Penis (tissue), 1 donor: ENCODE measurements around the gene GCKR.

- PRO-cap, result no peak
Observed at GRCh38 chr2:26695869-26696843, 3.6 kb downstream of the KCNK3 start.

DNA sequence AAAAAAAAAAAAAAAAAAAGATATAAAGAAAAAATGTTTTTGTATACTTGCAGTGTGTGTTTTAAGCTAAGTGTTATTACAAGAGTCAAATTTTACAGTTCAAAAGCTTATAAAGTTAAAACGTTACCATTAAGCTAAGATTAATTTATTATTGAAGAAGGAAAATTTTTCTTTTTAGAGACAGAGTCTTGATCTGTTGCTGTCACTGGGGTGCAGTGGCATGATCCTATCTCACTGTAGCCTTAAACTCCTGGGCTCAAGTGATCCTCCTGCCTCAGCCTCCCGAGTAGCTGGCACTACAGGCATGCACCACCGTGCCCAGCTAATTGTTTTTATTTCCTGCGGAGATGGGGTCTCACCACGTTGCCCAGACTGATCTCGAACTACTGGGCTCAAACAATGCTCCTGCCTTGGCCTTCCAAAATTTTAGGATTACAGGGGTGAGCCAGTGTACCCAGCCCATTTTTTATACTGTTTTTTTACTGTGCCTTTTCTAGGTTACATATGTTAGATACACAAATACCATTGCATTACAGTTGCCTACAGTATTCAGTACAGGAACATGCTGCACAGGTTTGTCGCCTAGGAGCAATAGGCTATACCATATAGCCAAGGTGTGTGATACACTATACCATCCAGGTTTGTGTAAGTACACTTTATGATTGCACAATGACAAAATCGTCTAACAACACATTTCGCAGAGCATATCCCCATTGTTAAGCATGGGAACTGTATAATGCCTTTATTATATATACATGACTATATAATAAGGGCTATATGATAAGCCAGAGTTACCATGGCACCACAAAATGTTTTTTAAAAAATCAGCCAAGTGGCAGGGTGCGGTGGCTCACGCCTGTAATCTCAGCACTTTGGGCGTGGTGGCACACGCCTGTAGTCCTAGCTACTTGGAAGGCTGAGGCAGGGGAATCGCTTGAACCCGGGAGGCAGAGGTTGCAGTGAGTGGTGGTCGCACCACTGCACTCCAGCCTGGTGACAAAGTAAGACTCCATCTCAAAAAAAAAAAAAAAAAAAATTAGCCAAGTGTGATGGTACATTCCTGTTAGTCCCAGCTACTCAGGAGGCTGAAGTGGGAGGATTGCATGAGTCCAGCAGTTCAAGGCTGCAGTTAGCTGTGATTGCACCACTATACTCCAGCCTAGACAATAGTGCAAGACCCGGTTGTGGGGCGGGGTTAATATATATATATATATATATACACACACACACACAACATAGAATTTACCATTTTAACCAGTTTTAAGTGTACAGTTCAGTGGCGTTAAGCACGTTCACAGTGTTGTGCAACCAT lies 3.0 kb upstream of the CENPA start:
- PRO-cap, result no peak

DNA sequence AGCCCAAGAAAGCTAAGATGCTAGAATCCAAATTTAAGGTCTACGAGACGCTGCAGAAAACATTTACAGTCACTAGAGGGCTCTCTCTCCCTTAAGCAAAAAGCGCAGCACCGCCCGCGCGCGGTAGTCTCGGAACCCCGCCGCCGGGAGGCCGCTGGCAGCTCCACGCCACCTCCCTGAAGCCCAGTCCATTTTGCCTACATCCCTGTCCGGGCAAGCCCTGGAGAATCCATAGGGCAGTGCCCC lies 1.6 kb upstream of the DPYSL5 start:
- PRO-cap, result no peak

DNA sequence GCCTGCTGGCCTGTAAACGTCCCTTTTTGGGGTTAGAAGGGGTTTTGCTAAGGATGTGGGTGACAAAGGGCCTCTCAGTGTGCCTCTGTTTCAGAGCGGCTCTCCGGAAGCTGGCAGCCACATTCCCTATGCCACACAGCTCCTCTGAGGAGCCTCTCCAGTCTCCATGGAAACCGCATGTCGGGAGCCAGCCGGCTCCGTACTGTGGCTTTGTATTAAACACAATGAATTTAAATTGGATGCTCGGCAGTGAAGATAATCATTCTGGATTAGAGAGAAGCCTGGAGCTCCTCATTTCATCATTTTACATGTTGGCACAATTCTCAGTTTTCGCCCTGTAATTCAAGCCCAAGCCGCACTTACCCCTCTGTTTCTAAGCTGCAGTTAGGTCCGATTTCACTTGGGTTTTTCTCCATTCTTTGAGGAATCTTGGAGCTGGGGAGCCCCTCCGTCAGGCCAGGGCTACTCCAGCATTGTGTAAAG lies 57.9 kb upstream of the MAPRE3 start:
- PRO-cap, result no peak

GRCh38 chr2:26971166-26971955 lies 924 bp downstream of the MAPRE3 start:
- PRO-cap, result no peak

GRCh38 chr2:26991609-26992178 lies 21.3 kb downstream of the MAPRE3 start:
- PRO-cap, result no peak

DNA sequence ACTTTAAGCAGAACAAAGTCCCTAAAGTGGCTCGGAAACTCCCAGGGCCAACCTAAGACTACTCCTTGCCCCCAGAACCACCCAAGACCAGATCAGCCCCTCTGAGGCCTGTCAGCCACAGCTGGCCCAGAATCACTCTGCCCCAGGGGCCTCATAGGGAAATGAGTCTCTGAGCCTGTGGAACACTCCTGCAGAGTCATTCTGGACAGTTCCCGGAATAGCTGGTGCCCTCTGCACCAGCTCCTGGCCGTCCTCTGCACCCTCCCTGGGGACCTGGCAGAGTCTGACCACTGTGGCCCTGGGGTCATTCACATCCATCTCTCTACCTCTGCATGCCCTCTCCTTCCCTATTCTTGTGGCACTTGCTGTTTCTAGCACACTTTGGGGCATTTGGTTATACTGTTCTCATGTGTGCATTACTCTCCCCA lies 14.6 kb upstream of the TMEM214 start:
- PRO-cap, result no peak

GRCh38 chr2:27023884-27024565 lies 8.7 kb upstream of the TMEM214 start:
- PRO-cap, result no peak

DNA sequence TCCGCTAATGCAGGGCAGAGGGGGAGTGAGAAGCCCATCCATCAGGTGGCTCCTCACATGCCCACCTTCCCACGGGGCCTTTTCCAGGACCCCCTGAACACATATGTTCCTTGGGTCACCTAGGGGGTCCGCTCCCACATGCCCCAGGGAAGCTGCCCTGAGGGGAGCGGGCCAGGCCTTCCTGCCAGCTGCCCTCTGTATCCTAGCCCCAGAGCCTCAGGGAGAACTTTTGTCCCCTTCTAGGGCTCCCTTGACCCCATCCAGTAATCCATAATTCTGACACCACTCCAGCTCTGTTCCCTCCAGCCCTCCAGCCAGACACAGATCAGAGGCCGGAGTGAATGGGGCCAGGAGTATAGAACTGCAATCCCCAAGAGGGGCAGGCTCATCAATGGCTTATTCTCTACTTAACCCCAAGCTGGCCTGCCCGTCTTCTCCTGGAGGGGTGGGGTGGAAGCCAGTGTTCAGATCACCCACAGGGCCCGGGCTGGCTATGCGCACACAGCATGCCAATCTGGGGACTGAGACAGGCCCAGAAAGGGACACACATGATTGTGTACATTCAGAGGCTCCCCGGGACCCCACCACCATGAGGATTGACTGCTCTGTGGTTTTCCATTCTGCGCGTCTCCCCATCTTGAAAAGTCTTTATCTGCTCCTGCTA lies 1.0 kb downstream of the EMILIN1 start:
- PRO-cap, result no peak

DNA sequence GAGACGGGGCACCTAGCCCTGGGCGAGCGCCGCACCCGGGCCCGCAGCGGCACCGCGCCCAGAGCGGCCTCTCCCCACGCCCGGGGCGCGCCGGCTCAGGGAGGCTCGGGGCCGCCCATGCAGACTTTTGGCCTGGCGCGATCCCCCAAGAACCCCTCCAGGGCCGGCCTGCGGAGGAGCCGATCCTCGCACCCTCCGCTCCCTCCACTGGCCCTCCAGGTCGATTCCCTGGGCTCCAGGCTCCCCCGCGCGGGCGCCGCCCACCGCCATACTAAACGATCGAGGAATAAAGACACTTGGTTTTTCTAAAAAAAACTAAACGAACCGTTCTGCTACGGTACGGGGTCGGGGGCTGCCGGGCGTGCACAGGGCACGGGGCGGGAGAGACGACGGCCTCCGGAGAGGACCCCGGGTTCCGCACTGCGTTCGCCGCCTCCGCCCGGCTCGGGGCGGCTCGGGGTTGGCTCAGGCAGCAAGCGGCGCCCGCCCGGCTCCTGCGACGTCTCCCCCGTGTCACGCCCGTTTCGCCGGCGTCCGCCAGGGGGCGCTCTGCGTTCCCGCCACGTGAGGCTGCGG lies 395 bp upstream of the KHK start:
- PRO-cap, result bidirectional peak, plus-strand start at position 483 of the sequence, minus-strand start at position 446 of the sequence

DNA sequence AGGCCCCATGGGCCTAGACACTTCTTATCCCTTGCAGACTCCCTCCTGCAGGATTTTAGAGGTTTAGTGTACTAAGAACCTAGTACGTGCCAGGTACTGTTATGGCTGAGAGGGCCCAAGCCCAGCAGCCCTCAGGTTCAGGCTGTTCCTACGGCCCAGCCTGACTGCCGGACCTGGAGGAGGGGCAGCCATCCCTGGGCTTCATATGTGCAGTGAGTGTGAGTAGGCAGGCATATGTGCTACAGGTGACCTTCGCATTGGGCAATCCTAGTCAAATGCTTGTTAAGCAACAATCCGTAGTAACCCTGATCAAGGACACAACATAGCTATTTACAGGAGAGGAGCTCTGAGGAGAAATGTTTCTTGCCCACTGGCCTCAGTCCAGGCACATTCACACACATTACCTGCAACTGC lies 9.0 kb downstream of the KHK start:
- PRO-cap, result no peak

DNA sequence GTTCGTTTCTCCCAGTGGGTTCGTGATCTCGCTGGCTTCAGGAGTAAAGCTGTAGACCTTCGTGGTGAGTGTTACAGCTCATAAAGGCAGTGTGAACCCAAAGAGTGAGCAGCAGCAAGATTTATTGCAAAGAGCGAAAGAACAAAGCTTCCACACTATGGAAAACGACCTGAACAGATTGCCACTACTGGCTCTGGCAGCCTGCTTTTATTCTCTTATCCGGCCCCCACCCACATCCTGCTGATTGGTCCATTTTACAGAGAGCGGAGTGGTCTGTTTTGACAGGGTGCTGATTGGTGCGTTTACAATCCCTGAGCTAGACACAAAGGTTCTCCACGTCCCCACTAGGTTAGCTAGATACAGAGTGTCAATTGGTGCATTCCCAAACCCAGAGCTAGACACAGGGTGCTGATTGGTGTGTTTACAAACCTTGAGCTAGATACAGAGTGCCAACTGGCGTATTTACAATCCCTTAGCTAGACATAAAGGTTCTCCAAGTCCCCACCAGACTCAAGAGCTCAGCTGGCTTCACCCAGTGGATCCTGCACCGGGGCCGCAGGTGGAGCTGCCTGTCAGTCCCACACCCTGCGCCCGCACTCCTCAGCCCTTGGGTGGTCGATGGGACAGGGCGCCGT lies 7.9 kb downstream of the CGREF1 start:
- PRO-cap, result no peak

DNA sequence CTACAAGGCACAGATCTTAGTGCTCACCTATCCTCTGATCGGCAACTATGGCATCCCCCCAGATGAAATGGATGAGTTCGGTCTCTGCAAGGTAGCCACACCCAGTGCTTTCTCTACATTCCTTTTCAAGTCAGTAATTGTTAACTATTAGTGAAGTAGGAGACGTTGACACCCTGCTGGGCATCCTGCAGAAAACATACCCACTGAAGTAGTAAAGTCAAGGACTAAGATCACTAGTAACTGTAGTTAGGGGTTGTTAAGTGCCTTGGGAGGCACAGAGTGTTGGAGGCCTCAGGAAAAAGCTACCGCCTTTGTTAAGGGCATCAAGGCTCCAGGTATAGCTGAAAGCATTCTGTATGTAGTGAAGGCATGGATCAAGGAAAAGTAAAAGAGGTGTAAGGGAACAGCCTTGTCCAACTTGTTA lies 769 bp downstream of the CAD start:
- PRO-cap, result unidirectional peak, minus-strand start at position 49 of the sequence

- PRO-cap, result no peak
Observed at GRCh38 chr2:27371975-27372704, 1.7 kb downstream of the SNX17 start.

GRCh38 chr2:27381129-27381827 lies 744 bp upstream of the ZNF513 start:
- PRO-cap, result no peak

- PRO-cap, result no peak
Observed at GRCh38 chr2:27445927-27446538, 3.9 kb downstream of the KRTCAP3 start.

DNA sequence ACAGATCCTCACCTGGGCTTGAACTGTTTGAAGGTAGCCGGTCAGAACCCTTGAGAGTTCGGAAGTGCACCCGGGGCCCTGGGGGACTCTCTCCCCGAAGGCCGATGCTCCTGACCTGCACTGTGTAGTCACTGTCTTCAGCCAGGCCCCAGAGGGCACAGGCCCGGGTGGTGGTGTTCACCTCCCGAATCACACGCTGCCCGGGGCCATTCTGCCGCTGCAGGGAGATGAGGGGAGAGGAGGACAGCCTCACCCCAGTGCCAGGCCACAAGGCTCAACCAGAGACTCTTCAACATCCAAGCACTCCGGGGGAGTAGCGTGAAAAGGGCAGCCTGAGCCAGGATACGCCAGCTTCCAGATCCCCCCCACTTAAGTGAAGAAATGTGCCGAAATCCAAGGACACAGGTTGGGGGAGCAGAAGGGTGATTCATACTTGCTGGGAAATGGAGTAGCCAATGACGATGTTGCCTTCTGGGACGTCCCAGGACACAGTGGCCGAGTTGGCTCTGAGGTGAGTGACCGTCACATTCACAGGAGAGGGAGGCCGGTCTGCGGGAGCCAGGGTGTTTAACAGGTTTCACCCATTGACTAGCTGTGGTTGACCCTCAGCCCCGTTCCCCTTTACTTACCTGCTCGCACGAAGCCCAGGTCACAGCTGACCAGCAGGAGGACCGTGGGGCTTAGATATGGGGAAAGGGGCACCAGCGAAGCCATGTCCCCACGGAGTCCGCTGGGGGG lies 913 bp downstream of the FNDC4 start:
- PRO-cap, result bidirectional peak, plus-strand start at position 533 of the sequence, minus-strand start at position 262 of the sequence

DNA sequence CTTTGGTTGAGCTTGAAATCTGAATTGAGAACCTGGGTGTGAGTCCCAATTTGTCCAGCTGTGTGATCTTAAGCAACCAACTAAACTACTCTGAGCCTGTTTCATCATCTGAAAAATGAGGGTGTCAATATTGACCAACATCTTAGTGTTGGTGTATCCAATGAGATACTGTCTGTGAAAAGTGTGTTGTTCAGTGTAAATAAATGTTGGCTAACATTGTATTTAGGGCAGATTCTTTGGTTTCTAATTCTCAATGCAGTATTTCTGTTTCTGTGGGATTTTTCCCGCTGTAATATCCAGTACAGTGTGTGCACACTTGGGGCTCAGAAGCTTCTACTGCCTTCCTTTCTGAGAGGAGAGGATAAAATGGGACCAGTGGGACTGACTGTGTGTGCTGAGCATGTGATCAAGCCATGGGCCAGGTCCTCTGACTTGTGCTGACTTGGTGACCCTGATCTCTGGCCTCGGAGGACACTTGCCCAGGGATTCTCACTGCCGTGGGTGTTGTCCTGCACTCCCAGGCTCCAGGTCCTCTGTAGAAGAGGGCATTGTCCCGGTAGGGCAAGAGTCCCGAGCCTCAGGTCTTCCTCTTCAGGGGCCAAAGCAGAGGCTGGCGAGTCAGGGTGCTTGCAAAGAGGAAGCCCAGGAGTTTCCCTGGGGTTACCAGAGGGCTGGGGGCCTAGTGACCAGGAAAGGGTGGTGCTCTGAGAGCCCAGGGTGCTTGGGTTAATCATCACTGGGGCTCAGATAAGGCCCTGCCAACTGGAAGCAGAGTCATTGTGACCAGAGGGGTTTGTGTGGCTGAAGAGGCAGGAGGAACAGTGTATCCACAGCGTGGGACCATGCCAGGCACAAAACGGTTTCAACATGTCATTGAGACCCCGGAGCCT lies at the start of gene GCKR:
TSS of gene GCKR (plus strand) at position 777 of the 890 bp plus-strand sequence.
- PRO-cap, result no peak

GRCh38 chr2:27583360-27583971 lies 624 bp downstream of the ZNF512 start:
- PRO-cap, result no peak

- PRO-cap, result no peak
Observed at GRCh38 chr2:27716928-27717456, 53.3 kb downstream of the SLC4A1AP start.